ENCODE results near the genes CDCA7, CIR1 and HOXD10.

DNA sequence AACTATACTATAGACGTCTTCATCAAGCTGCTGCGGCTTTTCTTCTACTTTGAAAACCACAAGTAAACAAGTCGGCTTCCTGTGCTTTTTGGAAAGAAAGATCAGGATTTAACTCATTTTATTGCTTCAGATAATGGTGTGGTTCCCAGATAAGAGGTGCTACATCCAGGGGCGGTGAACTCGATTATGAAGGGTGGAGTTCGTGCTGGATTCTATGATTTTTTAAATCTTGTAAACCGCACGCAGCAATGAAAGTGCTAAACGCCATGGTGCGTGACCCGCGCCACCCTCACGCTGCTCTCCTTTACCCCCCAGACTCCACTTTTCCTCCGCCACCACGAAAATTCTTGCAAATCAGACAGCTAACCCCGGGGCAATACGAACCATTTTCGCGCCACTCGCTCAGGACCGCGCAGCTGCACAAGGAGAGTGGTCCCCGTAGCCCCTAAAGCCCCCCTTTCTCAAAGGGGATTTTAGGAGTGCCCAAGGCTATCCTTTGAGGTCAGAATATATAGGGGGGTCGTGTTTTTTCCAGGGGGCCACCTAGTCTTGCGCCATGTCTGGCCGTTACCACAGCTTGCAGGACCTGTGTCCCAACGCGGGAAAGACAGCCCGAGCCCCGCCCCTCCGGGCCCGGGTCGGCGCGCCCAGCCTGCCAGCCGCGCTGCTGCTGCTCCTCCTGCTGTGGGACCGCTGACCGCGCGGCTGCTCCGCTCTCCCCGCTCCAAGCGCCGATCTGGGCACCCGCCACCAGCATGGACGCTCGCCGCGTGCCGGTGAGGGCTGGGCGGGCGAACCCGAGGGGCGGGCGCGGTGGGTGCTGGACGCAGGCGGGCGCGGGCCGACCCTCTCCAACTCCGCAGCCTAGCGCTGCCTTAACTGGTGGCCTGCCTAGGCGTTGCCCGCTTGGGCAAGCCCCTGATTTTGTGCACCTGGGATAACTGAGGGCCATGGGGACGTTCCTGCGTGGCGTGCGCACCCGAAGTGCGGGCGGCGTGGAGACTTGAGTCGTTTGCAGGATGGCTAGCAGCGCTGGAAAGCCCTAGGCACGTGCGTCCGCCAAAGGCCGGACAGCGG, at the start of gene CDCA7:
Gene CDCA7, plus strand, starts transcription at position 664 of the 1,077 bp plus-strand sequence.
- PRO-cap, 2 experiments: peak in 1 of 2 experiments; most common plus-strand start position 685 of the sequence (in 1)
- RAMPAGE, long total RNA, 5 experiments: no peak in any of the 5 experiments

- PRO-cap, 2 experiments: no peak in any of the 2 experiments
- RAMPAGE, long total RNA, 5 experiments: no peak in any of the 5 experiments
Measured at GRCh38 chr2:173927597-173928359, 37.4 kb downstream of the SP3 start.

DNA sequence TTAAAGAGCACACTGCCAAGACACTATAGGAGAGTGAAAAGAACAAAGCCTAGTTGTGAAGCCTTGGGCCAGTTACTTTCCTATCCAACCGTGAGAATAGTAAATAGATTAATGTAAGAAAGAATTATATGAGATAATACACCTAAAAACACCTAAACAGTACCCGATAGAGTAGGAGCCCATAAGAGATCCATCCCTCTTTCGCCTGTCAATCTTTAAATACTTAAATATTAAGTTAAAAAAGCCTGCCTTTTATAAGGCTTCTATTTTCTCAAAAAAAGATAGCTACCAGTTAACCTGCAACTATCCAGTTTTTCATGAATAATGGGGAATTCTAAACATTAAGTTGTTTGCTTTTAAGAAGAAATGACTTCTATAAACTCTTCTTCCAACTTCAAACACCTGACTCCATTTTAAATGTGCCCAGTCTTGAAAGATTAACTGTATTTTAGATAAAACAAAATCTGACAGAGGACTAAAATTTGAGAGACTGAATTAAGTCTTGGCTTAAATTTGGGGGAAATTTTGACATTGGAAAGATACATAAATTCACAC, 15.7 kb downstream of the SP3 start:
- PRO-cap, 2 experiments: no peak in any of the 2 experiments
- RAMPAGE, long total RNA, 5 experiments: no peak in any of the 5 experiments

GRCh38 chr2:174395105-174396063, at the start of gene CIR1:
CIR1 (minus strand) TSS chr2:174395712.
- PRO-cap, 2 experiments: peak in 2 of 2 experiments; most common plus-strand start chr2:174395795 (in 2); most common minus-strand start chr2:174395698 (in 2)
- RAMPAGE, long total RNA, 5 experiments: start-site peak on the plus strand in 5 of 5 experiments, at chr2:174395727-174395890 at its widest, 31 to 221 reads per replicate; start-site peak on the minus strand in 4 of 5 experiments, at chr2:174395649-174395719 at its widest, 35 to 481 reads per replicate

DNA sequence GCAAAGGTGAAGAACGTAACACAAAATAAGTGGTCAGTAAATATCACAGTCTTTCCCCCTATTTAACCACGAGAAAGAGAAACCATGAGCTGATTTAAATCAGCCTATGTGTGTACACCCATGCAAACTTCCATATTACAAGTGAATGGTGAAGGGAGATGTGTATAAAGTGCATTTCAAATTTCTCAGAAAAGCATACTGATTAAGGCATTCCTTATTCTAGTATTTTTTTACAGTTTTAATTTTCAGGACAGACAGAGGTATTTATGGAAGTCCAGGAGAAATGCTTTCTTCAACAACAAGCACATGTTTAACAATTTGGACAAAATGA, 2.1 kb downstream of the WIPF1 start:
- PRO-cap, 2 experiments: no peak in any of the 2 experiments
- RAMPAGE, long total RNA, 5 experiments: no peak in any of the 5 experiments

DNA sequence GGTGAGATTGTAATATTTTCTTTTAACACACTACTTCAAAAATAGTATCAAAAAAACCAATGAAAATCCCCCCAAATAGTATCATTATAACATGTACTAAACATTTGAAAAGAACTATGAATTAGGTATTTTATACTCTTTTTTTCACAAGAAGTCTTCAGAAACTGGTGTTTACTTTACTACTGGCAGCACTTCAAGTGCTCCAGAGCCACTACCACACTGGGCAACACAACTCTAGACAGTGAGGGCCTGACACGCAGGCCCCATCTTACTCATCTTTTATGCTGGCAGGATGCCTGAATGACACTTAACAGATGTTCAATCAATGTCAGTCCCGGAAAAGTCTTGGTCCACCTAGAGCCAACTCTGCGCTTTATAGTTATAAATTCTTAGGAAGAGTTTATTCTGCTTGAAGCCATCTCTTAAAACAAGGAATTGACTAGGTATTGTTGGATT, 8.7 kb upstream of the WIPF1 start:
- PRO-cap, 2 experiments: no peak in any of the 2 experiments
- RAMPAGE, long total RNA, 5 experiments: no peak in any of the 5 experiments

DNA sequence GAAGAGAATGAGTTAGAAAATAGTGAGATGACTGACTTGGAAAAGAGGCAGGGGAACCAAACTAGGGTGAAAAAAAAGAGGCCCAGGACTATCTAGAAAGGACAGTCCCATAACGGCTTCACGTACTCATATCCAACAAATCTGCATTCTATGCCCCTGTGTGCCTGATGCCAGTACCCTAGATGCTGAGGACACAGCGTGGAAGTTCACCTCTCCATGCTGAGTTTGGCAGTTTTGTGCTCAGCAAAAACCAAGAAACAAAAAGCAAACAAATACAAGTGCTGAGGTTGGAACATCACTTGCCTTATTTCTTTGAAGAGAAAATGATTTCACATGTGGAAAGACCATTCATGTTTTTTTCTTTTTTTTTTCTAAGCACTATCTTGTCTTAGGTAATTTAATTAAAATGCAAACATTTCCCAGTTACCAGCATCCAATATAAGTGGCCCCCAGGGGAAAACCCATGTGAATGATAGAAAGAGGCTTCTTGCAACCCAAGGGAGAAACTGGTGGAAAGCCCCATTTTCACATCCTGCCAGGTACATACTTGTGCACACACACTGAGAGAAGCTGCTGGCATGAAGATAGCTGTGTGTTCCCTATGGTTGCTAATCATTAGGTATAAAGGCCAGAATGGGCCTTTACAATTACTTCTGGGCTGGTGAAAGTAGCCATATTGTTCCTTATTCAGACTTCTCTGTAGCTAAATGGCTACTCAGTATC, 10.7 kb upstream of the WIPF1 start:
- PRO-cap, 2 experiments: no peak in any of the 2 experiments
- RAMPAGE, long total RNA, 5 experiments: no peak in any of the 5 experiments

- PRO-cap, 2 experiments: no peak in any of the 2 experiments
- RAMPAGE, long total RNA, 5 experiments: no peak in any of the 5 experiments
Measured at GRCh38 chr2:174611892-174612127, 14.2 kb upstream of the WIPF1 start.

GRCh38 chr2:174614051-174614922, 16.7 kb upstream of the WIPF1 start:
- PRO-cap, 2 experiments: no peak in any of the 2 experiments
- RAMPAGE, long total RNA, 5 experiments: no peak in any of the 5 experiments

DNA sequence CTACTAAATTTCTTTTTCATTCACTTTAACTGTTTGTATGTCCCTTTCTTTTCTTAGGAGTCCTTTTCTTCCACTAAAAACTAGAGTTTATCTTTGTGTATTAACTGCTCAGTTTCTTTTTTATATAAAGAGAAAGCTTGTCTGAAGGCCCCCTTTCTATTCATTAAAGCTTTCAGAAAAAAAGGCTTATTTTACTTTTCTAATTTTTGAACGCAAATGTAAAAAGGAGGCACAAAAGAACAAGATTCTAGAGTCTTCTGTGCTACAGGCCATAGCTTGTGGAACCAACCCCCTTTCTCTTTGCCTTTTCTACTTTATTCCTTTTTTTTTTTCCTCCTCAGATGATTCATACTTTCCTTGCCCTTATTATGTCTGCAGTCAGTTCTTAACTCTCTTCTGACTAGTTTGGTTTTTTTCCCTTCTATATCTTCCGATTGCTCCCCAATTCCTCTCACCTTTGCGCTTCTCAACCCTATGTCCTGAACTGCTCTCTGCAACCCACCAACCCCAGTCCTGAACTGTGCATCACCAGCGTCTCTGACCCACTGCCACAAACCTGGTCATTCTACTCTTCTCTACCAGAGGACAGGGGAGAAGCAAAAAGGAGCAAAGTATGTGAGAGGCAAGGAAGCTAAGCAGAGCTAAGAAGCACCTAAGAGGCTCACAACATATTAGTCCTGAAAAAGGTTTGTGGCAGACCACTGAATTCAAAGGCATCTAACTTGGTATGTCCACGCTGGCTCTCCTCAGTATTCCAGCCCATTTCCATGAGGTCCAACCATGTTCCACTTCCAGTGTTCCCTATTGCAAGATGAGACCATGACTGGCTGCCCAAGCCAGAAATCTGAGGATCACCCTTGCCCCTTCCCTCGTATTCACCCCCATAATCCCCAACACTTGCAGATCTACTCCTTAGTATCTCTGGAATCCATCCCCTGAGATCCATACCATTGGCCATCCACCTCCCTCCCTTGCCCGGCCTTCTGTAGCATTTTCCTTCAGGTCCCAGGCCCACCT, 57.0 kb upstream of the WIPF1 start:
- PRO-cap, 2 experiments: no peak in any of the 2 experiments
- RAMPAGE, long total RNA, 5 experiments: no peak in any of the 5 experiments

GRCh38 chr2:174729991-174730901, 34.0 kb downstream of the CHRNA1 start:
- PRO-cap, 2 experiments: no peak in any of the 2 experiments
- RAMPAGE, long total RNA, 5 experiments: no peak in any of the 5 experiments

DNA sequence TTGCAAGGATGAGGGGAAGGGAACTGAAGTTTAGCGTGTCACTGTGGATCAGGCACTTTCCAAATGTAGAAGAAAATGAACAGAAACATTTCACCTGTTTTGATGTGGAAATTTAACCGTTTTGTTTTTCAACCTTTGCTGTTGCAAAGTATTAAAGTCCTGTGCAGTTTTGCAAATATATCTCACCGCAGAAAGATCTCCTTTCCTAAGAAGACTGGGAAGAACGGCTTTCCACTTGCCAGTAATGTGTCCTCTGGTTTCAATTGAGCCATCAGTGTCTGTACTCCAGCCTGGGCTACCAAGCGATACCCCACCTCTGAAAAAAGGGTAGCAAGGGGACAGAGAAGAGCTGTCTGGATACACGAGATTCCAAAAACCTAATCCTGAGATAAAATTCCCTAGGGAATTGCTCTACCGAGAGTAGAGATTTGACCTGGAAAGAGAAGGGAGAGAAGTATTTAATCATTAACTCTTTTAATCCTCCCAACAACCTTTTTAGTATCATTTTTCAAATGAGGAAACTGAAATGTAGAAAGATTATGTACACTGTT, 1.5 kb upstream of the LNPK start:
- PRO-cap, 2 experiments: no peak in any of the 2 experiments
- RAMPAGE, long total RNA, 5 experiments: no peak in any of the 5 experiments

GRCh38 chr2:176116258-176116878, at the start of gene HOXD10:
HOXD10 (plus strand) TSS chr2:176116778.
- PRO-cap, 2 experiments: peak in 1 of 2 experiments; most common plus-strand start chr2:176116780 (in 1); most common minus-strand start chr2:176116605 (in 1)
- RAMPAGE, long total RNA, 5 experiments: no peak in any of the 5 experiments

- PRO-cap, 2 experiments: no peak in any of the 2 experiments
- RAMPAGE, long total RNA, 5 experiments: start-site peak on the plus strand in 1 of 5 experiments, at chr2:176123320-176123409 at its widest, 13 reads per replicate
Measured at GRCh38 chr2:176123068-176123679, 655 bp downstream of the HOXD9 start.

- PRO-cap, 2 experiments: no peak in any of the 2 experiments
- RAMPAGE, long total RNA, 5 experiments: no peak in any of the 5 experiments
Measured at GRCh38 chr2:176130866-176131131, 1.3 kb downstream of the HOXD8 start.

DNA sequence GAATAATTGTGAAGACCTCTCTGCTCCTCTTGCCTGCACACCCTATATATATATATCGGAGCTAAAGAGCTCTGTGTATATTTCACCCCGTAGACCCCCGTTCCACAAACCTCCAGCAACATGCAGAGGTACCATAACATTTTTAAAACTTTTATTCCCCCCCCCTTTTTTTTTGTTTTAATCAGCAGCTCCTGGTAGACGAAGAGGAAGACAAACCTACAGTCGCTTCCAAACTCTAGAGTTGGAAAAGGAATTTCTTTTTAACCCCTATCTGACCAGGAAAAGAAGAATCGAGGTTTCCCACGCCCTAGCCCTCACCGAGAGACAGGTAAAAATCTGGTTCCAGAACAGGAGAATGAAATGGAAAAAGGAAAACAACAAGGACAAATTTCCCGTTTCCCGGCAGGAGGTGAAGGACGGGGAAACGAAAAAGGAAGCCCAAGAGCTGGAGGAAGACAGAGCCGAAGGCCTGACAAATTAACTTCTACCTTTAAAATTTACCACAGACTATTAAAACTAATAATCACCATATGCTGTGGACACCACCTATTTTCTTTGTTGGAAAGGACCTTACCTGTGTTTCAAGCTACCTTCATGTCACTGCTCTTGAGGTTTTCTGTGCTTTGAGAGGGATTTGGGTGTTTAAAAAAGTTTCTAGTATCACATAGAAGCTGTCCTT, 1.8 kb downstream of the HOXD8 start:
- PRO-cap, 2 experiments: no peak in any of the 2 experiments
- RAMPAGE, long total RNA, 5 experiments: start-site peak on the plus strand in 1 of 5 experiments, centred at position 216 of the sequence, 5 reads per replicate

DNA sequence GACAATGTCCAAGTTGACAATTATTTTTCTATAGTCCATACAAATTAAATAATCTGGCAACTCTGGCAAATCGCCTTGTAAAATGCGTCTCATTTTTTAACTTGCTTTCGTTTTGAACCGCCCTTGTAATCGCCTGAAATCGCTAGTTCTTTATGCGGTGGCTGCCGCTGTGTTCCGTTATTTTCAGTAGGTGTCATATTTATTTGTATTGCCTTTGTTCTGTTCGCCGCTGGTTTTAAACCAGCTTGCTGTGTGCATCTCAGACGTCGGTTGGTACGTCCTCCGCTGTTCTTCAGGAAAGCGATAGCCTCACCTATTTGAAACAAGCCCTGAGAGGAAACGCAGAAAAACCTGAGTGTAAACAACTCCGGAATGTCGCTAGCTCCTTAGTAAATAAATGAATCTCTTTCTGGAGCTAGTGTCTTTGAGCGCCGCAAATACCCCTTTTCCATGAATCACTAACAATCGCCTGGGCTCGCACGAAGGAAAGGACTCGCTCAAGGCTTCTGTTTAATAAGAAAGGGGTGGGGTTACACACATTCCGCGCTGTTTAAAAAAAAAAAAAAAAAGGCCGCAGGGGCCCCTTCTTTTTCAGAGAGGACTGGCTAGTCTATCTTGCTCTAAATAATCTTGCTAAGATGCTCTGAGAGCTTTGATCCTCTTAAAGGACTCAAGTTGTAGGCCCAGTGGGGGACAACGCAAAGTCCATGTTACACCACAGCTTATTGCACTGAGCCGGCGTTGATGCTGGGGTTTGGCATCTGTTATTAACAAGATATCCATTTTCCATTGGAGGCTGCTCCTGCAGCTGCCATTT, 3.0 kb downstream of the HOXD8 start:
- PRO-cap, 2 experiments: peak in 1 of 2 experiments; most common minus-strand start position 272 of the sequence (in 1)
- RAMPAGE, long total RNA, 5 experiments: no peak in any of the 5 experiments

- PRO-cap, 2 experiments: no peak in any of the 2 experiments
- RAMPAGE, long total RNA, 5 experiments: no peak in any of the 5 experiments
Measured at GRCh38 chr2:176161944-176162678, 5.0 kb downstream of the HOXD3 start.

DNA sequence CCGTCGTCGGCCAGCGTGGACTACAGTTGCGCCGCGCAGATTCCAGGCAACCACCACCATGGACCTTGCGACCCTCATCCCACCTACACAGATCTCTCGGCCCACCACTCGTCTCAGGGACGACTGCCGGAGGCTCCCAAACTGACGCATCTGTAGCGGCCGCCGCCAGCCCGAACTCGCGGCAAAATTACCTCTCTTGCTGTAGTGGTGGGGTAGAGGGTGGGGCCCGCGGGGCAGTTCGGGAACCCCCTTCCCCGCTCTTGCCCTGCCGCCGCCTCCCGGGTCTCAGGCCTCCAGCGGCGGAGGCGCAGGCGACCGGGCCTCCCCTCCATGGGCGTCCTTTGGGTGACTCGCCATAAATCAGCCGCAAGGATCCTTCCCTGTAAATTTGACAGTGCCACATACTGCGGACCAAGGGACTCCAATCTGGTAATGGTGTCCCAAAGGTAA, 15.0 kb downstream of the HOXD3 start:
- PRO-cap, 2 experiments: no peak in any of the 2 experiments
- RAMPAGE, long total RNA, 5 experiments: no peak in any of the 5 experiments

DNA sequence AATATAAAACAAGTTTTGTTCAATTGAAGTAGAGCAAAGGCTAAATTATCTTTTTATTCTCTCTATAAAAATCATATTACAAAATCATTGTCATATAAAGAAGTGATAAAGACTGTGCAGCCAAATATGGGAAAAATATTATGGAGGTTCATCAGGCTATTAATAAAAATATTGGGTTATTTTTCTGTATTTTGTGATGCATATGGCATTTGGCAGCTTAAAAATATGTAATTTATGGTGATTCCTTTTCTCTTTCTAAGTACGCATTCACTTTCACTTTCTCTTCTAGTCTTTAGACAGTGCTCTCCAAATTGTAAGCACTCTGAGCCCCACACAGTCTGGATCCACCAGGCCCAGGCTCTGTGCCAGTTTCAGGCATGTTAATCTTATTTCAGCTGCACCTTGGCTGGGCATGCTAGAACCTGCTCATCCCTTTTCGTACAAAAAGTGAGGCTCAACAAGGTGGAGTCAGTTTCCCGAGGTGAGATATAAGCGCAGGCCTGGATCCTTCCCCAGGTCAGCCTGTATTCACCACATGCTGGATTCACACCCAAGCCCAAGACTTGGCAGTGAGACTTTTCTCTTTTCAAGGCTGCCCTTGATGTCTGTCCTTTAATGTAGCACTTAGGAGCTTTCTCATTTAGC, 203.9 kb downstream of the MTX2 start:
- PRO-cap, 2 experiments: no peak in any of the 2 experiments
- RAMPAGE, long total RNA, 5 experiments: no peak in any of the 5 experiments

Measured in thyroid gland (tissue), 7 donors.